CD14-positive monocyte (primary cell): ENCODE data around the genes SMARCAL1 and TNP1.

- CAGE, long polyA plus RNA: no peak
Observed at GRCh38 chr2:216411985-216413029, at the start of gene SMARCAL1. Gene SMARCAL1 (plus strand): TSS chr2:216412484.

GRCh38 chr2:216464370-216464734 lies 34.3 kb upstream of the RPL37A start:
- CAGE, long polyA plus RNA: no peak

DNA sequence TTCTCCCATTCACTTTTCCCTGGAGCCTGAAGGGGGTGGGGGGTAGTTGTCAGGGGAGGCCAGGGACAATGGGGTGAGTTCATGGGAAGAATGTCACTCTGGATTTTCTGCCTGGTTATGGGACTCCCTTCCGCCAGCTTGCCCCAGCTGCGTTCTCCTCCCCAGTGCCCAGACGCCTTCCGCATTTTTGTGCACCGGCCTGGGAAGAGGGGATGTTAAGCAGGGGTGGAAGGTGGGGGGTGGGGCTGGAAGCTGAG lies 2.4 kb downstream of the IGFBP2 start:
- CAGE, long polyA plus RNA: no peak

- CAGE, long polyA plus RNA: no peak
Observed at GRCh38 chr2:216643619-216644727, 10.8 kb downstream of the IGFBP2 start.

DNA sequence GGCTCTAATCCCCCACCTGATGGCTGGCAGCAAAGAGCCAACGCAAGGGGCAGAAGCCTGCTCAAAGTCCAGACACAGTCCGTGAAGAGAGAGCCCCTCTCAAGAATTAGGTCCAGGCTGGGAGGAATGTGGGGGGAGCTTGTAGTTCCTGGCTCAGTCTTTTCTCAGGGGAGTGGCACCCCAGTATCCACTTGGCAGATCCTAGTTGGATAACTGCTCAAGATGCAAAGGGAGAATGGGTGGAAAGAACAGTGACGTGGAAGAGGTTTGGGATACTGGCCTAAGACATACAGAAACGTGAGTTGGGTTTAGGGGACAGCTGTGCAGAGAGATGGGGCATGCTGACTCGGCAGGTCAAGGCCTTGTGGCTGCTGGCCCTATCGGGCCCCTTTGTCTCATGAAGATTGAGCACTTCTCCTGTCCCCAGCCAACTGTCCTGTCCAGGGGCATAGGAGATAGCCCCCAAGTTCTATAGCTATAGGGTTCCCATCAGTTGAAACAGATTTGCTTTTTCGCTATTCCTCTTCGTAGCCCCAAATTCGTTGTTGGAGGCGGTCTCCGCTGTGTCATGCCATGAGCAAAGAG lies 21.3 kb downstream of the IGFBP5 start:
- CAGE, long polyA plus RNA: no peak

DNA sequence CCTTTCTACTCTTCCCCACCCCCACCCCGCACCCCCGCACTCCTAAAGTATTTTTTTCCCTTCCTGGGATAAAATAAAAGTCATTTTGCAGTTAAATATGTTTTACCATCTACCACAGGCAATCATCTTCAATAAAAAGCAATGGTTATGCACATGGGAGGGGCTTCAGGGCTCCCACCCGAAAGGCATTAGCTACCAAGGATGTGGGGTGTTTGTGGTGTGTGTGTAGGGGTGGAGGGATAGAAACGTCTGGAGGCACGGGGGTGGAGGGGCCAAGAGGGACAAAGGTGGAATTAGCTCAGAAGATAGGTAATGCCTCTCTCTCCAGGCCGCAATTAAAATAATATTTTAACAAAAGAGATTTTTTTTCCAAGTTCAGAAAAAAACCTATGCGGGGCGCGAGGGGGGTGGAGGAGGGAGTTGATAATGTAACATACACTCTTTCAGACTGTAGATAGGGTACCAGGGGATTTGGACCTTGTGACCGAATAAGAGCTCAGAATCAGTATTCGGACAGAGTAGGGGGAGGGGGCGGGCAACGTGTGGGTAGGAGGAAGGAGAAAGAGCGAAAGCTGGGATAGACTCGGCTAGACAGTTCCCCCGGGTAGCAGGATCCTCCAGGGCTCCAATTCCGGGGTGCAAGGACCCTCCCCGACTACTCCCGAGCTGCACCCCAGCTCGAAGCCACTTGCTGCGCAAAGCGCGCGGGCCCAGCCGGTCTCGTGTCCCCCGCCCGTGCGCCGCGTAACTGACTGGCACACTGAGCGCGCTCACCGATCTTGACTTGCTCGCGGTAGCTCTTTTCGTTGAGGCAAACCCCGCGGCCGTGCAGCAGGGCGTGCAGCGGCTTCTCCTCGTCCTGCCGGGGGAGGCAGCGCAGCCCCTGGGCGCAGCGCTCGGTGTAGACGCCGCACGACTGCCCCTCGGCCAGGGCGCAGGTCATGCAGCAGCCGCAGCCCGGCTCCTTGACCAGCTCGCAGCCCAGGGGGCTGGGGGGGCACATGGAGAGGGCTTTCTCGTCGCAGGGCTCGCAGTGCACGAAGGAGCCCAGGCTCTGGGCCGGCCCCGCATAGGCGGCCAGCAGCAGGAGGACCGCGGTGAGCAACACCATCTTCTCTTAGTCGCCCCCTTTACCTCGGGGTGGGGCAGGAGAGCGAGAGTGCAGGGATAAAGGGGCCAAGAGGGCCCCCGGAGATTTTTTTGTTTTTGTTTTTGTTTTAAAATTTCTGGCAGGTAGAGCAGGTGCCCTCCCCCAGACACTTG lies 1.3 kb downstream of the IGFBP5 start:
- CAGE, long polyA plus RNA: no peak

- CAGE, long polyA plus RNA: no peak
Observed at GRCh38 chr2:216807673-216808342, 52.1 kb downstream of the TNP1 start.

- CAGE, long polyA plus RNA: no peak
Observed at GRCh38 chr2:216810453-216810961, 49.4 kb downstream of the TNP1 start.

DNA sequence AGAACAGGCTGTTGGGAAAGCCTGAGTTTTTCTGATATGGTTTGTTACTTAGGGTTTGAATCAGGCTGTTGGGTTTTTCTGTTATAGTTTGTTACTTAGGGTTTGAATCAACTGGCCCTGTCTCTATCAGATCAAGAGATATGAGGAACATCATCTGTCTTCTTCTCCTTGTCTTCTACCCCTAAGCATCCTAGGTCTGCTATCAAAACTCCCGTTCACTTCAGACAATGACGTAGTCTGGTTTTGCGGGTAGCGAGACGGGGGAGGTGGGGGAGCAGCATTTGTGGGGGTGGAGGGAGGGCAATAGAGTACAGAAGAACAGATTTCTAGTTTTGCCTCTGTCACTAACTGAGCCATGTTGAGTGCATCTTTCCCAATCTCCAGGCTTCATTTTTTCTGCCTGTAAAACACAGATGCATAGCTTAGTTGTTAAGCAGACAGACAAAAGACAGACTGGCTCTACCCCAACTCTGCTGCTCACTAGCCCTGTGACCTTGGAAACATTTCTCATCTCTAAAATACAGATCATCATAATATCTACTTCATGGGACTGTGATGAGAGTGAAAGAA lies 9.1 kb downstream of the TNP1 start:
- CAGE, long polyA plus RNA: no peak

- CAGE, long polyA plus RNA: no peak
Observed at GRCh38 chr2:216859728-216860347, at the start of gene TNP1. Gene TNP1 (minus strand): TSS chr2:216860064.

- CAGE, long polyA plus RNA: no peak
Observed at GRCh38 chr2:217064822-217065213, 205.0 kb upstream of the TNP1 start.

GRCh38 chr2:217162450-217163187 lies 302.8 kb upstream of the TNP1 start:
- CAGE, long polyA plus RNA: no peak

- CAGE, long polyA plus RNA: no peak
Observed at GRCh38 chr2:217387821-217388458, 528.1 kb upstream of the TNP1 start.

DNA sequence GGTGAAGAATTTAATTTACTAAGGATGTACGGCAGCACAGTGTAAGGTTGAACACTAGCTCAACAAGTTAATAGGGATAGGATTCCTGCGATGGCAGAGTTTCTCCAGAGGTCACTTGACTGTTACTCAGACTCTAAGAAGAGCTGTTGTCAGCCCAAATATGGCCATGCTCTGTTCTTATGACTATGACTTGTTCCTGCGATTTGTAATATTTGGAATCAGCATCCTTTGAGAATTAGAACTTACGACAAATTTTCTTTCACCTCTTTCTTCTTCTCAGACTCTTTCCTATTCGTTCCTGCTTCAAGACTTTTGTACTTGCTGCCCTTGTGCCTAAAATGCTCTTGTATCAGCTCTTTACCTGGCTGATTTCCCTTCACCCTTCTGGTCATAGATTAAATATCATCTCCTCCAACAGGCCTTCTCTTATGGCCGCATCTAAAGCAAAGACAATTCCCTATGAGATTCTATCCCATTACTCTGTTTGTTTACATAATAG lies 553.5 kb upstream of the TNP1 start:
- CAGE, long polyA plus RNA: no peak

GRCh38 chr2:217433369-217433863 lies 569.4 kb downstream of the TNS1 start:
- CAGE, long polyA plus RNA: no peak

DNA sequence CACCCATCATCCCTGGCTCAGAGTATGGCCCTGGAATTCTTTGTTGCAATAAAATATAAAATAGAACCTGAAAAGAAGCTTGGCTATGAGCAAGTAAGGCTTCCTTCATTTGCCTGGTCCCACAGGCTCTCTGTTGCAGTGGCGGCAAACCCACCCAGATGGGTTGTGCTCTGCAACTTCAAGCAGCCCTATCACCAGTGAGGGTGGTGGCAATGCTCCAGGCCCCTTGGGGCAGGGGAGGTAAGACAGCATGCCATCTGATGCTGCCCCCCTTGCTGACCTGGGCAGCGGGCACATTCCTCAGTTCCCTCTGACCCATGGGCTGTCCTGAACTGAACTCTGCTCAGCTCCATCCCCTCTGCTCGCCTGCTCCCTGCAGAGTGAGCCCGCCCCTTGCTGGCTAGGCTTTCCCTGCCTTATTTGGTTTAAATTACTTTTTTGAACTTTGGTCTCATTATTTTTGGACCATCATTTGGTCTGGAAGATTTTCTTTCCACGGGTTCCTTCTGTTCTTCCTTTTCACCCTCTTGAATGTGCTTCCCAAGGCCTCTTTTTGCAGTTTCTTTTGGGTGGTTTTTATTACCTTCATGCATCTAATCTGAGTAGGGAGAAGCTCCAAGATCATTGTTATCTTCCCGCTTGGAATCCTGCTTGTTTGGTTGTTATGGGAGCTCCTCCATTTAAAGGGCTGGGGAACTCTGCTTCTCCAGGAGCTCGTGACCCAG lies 565.5 kb downstream of the TNS1 start:
- CAGE, long polyA plus RNA: no peak

GRCh38 chr2:217604344-217604889 lies 398.4 kb downstream of the TNS1 start:
- CAGE, long polyA plus RNA: no peak

DNA sequence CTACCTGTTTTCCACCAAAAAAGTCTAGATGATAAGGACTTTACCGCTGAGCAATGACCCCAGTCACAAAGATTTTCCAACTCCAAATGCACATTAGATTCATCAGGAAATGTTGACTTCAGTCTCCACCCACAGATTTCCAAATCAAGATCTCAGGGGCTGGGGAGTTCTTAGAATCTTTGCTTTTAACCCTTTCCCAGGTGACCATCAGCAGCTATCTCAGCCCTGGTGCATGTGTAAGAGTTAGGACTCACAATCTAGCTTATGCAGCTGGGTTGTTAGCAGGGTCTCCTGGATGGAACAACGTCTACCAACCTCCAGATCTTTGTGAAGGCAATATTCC lies 316.4 kb downstream of the TNS1 start:
- CAGE, long polyA plus RNA: no peak

DNA sequence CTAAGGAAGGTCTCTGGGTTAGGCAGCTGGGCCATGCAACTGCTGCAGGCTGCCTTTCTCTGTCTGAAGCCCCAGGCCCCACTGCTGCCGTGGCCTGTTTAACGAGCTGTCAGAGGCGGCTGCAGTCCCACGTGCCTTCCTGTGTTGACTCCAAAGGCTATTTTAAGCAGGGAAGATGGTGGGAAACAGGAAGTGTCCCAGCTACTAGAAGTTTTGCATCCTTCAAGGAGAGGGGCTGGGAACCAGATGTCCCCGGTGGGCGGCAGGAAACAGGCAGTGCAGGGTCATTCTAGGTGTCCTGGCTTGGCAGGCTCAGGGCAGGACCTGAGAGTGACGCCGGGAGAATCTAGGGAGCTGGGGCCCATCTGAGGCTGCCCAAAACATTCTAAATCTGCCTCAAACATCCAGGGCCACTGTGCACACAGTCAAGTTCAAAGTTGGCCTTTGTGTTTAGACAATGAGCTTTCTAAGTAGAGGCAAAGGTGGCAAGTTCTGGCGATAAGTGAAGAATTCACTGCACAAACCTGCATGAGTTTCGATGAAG lies 186.2 kb downstream of the TNS1 start:
- CAGE, long polyA plus RNA: no peak

DNA sequence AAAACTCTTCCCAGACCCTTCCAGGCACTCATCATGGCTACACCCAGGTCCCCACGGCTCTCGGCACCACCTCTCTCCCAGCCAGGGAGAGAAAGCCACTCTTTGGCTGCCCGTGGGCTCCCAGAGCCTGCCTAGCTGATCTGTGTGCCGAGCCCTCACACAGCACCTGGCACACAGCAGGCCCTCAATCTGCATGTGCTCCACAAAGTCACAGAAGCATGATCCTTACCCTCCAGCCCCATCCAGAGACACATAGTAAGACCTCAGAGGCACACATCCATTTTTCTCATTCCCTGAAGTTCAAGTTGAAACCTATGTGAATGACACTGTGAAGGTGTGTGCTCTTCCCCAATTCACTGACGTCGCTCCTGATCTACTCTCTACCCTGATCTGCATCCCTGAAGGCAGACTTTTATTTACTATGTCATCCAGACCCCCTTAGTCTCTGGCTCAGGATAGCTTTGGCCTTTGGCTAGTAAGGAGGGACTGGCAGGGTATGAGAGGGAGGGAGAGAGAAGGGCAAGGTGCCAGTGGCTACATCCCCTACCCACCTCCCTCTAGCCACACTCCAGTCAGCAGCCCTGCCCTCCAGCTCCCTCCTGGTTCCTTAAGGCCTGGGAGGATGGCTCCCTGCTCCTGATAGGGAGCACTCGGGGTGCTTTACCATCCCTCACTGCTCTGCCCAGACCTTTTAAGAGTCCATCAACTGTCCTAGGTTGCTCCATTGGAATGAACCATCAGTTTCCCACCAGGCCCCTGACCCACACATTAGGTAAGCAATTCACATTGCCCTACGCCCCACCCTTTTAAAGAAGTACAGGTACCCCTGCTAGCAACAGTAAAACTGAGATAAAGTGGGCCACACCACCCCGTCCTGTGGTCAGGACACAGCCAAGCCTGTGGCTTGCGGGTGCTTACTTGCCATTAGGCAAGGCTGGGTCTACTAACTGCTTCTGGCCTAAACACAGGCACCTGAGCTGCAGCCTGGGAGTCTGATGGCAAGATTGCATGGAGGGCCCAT lies 177.7 kb downstream of the TNS1 start:
- CAGE, long polyA plus RNA: no peak